Left lung (tissue), 1 donor: Measurements from ENCODE around the genes BCAS3 and TBX2.

- PRO-cap = no peak
Observed at GRCh38 chr17:59365740-59366472, 34.5 kb downstream of the YPEL2 start.

GRCh38 chr17:59381574-59382395, 50.3 kb downstream of the YPEL2 start:
- PRO-cap = no peak

- PRO-cap = bidirectional peak, plus-strand start at chr17:59619318, minus-strand start at chr17:59619211
Observed at GRCh38 chr17:59619009-59619381, 700 bp upstream of the CLTC start.

DNA sequence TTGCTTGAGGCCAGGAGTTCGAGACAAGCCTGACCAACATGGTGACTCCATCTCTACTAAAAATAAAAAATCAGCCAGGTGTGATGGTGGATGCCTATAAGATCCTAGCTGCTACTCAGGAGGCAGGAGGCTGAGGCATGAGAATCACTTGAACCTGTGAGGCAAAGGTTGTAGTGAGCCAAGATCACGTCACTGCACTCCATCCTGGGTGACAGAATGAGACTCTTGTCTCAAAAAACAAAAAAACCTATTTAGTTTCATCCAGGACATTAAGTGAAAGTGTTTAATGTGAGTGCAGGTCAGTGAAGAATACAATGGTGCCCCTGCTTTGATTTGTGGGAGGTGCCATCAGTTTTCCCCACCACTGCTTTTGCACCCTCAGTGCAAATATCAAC, 11.8 kb downstream of the PTRH2 start:
- PRO-cap = no peak

DNA sequence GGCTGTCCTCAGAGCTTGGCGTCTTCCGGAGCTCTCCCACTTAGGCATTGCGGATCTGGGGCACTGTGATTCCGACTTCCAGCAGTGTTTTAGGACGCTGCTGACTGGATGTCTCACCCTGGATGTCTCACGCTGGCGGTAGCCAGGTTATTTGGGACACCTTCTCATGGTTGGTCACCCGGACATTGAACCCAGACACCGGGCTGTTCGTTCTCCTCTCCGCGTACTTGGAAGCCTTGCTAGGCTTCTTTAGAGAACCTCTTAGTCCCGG, 270 bp downstream of the VMP1 start:
- PRO-cap = no peak

DNA sequence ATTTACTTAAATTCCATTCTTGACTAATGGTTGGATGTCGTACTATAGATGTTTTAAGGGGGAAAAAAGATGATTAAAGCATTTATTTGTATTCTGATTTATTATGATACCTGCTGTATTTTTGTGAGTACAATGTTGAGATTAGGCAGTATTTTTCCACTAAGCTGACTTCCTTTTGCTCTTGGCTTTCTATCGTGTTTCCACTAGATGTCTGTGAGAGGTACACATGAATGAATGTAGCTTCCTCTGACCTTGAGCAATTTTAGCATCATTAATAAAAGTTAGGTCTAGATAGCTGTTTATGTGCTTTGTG, 75.7 kb downstream of the VMP1 start:
- PRO-cap = no peak

- PRO-cap = no peak
Observed at GRCh38 chr17:59786002-59786452, 78.6 kb downstream of the VMP1 start.

GRCh38 chr17:59837362-59837730, 55.4 kb downstream of the TUBD1 start:
- PRO-cap = bidirectional peak, plus-strand start at chr17:59837931, minus-strand start at chr17:59837680

- PRO-cap = unidirectional peak, minus-strand start at chr17:60089193
Observed at GRCh38 chr17:60088954-60089410, 10.3 kb upstream of the HEATR6 start.

DNA sequence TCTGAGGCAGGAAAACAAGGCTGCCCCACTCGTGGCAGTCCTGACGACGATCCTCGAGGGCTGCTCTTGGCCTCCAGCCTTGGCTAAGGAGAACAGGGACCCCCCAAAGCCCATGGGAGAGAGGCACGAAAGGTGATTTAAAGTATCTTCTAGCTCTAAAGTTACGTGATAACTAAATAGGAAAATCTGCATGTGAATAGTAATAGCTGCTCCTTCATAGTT, 81.7 kb downstream of the CA4 start:
- PRO-cap = unidirectional peak, minus-strand start at position 129 of the sequence

DNA sequence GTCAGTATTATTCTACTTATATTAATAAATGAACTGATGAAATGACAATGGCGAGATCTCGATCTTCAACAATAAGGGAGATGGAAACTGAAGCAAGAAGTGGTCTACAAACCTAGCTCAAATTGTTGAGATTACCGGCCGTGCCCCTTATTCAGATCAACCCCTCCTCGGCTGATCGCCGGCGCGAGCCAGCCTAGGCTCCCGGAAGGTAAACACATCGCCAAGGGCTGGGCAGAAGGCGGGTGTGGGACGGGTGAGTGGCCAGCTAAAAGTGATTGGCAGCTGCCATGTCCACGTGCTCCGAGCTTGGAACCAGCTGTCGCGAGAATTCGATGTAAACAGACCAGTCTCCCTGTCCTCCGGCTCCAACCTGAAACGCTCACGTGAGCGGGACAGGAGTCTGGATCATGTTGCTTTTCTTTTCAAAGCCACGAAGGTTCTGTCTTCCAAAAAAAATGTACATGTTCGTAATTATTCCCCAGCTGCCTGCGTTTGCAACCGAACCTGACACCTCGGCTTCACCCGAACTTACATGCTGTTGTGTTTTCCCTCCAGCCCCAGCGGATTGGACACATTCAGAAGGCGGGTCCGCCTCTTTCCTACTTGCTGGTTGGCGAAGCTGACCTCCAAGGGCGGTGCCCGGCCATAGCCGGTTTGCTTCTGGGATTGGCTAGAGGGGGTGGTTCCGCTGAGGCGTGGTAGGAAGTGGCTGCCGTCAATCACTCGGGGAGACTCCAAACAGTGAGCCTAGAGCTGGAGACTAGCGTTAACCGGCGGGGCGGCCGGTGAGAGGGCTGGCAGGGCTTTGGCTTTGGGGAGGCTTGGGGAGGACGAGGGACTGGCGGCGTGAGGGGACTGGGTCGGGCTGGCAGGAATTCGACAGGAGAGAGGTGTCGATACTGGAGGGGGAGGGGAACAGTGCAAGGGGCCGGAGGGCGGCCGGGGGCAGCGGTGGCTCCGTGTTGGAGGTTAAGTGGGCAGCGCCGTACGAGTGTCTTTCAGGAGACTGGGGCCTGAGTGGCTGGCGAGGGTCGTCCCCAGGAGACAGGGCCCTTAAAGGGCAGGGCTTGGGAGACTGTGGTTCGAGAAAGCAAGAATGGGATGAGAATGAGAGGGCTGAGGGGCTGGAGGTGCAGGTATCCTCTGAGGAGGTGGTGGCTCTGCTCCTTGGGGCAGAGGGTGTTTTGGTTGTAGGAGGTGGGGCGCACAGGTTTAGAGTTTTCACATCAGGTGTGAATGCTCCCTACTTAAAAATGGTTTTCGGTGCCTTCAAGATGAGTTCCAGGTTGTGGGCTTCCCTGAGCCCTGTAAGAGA, at the start of gene BCAS3:
Gene BCAS3 (plus strand): TSS at position 722 of the 1,315 bp plus-strand sequence.
- PRO-cap = bidirectional peak, plus-strand start at position 368 of the sequence, minus-strand start at position 195 of the sequence; bidirectional peak, plus-strand start at position 769 of the sequence, minus-strand start at position 530 of the sequence

- PRO-cap = no peak
Observed at GRCh38 chr17:60940870-60941485, 263.3 kb downstream of the BCAS3 start.

- PRO-cap = no peak
Observed at GRCh38 chr17:61127649-61128266, 271.9 kb upstream of the TBX2 start.

GRCh38 chr17:61196068-61196912, 203.4 kb upstream of the TBX2 start:
- PRO-cap = no peak

DNA sequence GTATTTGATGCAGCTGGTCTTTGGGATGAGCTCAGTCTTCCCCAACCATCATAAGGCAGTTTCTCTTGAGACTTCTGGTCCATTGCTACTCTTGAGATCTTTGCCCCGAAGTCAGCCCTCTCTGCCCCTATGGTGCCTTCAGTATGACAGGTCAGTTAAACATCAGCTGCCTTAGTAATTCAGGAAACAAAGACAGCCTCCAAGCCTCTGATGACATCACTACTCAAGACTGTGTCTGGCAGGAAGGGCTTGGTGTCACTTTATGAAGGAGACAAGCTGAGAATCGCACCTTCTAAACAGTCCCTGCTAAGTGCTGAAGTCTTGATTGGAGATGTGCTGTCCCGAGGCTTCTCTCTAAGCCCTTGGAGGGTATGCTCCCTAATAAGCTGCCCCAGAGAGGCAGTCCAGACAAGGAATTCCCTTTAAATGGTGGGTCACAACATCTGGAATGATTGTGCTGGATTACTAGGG, 104.8 kb upstream of the TBX2 start:
- PRO-cap = no peak

DNA sequence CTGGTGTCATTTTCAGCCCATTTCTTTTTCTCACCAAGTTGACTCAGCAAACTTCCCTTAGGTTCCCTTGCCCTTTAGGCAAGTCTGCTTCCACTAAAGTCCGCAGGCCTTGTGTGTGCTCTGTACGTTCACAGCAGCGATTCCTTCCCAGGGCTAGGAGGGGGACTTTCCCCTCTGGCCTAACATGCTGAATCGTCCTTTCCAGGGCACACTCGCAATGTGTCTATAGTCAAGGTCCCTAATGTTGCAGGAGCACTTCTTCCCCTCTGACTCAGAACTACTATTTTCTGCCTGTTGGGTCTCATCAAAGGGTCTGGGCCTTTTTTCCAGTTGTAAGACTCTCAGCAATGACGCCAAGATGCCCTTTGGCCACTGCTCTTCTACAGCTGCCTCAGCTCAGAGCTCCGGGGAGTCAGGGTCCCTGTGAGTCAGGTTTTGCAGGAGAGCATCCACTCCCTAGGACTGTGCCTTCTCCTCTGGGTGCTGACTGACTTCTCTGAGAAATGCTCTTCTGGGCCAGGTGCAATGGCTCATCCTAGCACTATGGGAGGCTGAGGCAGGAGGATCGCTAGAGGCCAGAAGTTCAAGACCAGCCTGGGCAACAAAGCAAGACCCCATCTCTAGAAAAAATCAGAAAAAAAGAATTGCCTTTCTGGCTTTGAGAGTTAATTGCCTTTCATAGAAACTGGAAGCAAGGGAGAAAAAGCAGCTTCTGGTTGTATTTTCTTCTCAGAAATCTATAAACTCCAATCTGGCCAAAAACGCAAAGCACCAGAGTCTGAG, 64.4 kb upstream of the TBX2 start:
- PRO-cap = no peak

GRCh38 chr17:61399710-61400119, at the start of gene TBX2:
TBX2 (plus strand) TSS chr17:61399843.
- PRO-cap = bidirectional peak, plus-strand start at chr17:61399920, minus-strand start at chr17:61399557

DNA sequence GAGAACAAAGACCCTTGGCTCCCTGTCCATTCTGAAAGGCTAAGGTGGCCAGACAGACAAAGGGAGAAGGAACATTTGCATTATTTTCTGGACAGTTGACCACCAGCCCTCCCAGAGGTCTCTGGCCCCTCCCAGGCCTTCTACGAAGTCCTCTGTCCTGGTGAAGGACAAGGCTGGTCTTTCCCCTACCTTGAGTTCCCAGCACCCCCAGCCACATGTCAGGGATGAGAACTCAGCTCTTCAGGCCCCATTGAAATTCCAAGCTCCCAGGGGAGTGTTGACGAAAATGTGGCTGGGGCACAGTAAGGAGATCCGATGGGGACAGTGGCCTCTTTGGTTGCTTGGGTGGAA, 6.6 kb downstream of the TBX2 start:
- PRO-cap = no peak

GRCh38 chr17:61862110-61862743, 1.1 kb downstream of the BRIP1 start:
- PRO-cap = no peak

GRCh38 chr17:62029515-62029753, 35.6 kb downstream of the MED13 start:
- PRO-cap = no peak